Tongue (tissue), 2 donors: ENCODE measurements around a stretch of chr5.

- RAMPAGE, long total RNA, result no peak
Observed at GRCh38 chr5:14186081-14186507, 43.0 kb downstream of the TRIO start.

- RAMPAGE, long total RNA, result no peak
Observed at GRCh38 chr5:14213406-14214673, 70.7 kb downstream of the TRIO start.

DNA sequence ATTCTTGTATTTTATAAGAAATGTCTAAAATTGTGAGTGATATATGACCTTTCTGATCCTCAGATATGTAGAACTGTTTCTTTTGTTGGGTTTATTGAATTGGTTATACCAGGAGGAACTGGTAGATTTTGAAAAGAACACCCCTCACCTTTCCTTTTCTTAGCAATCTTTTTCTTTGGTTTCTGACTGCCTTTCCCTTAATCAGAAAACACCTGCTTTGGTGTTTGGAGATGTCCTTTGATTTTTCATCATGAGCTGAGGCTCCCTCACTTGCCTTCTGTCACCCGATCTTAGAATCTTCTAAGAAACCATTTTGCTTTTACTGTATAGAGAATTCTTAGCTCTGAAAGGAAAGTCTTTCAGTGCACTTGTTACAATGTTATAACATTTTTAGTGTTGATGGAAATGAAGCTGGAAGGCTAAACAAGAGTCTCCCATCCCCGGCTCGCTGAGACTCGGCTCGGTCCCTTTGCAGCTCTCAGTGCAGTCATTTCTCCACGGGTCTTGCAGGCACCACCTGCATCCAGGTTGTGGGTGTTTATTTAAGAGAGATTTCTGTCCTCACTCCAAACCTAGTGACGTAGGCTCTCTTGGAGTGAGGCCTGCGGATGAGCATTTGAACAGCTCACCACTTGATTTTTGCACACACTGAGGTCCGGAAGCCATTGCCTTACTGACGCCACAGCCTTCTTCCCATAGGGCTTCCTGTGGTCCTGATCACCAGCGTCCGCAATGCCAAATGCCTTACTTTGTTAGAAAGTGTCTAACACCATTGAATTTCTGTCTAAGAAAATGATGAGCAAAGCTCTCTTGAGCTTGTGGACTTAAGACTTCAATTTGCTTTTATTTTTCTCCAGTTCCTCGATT, 197.8 kb upstream of the OTULINL start:
- RAMPAGE, long total RNA, result no peak

DNA sequence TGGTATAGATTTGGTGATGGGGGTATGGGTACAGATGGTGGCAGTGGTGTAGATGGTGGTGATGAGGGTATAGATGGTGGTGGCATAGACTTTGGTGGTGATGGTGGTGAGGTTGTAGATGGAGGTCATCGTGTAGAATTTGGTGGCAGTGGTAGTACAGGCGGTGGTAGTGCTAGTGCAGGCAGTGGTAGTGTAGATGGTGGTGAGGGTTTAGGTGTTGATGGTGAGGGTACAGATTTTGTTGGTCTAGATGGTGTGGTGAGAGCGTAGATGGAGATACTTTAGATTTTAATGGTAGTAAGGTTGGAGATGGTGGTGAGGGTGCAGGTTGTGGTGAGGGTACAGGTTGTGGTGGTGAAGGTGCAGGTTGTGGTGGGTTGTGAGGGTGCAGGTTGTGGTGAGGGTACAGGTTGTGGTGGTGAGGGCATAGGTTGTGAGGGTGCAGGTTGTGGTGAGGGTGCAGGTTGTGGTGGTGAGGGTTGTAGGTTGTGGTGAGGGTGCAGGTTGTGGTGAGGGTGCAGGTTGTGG, 178.8 kb upstream of the OTULINL start:
- RAMPAGE, long total RNA, result no peak

DNA sequence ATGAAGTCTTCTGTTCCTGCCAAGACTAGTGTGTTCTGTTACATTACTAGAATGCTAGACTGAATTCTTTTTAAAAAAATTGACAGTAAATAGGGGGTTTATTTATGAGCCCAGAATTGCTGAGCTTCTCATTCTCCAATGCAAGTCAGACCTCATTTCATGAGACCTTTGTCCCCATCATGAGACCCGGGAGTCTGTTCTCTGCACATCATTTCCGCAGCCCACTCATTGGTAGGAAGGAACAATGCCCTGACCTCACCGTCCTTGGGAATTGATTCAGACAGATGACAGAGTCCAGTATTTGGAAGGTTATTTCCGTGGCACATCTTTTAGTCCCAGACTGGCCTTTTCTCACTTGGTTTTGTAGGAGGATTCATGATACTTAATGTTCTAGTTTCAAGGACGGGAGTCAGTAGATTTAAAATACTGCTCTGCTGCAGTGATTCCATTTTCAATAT, 173.7 kb upstream of the OTULINL start:
- RAMPAGE, long total RNA, result no peak

GRCh38 chr5:14440497-14441341, 140.9 kb upstream of the OTULINL start:
- RAMPAGE, long total RNA, result start-site peak on the plus strand at chr5:14441012-14441123, 64 and 22 reads in 2 replicates

GRCh38 chr5:14447803-14448532, 133.6 kb upstream of the OTULINL start:
- RAMPAGE, long total RNA, result no peak

GRCh38 chr5:14503876-14504699, 77.5 kb upstream of the OTULINL start:
- RAMPAGE, long total RNA, result no peak

DNA sequence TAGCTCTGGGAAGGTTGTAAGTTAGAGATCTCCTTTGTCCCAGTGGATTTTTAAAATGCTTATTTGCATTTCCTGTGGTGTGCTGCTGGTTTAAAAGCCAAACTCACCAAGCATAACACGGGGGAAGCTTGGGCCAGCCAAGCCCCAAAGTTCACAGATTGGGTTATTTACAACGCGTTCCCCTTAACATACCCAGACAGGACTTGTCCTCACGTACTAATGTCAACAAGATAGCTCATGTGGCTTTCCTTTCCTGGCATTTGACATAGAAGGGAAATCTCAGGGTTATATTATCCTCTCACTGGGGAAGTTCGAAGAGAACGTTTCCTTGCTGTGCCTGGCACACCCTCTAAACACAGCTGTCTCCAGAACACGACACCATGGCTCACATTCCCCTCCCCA, 46.9 kb upstream of the OTULINL start:
- RAMPAGE, long total RNA, result no peak

DNA sequence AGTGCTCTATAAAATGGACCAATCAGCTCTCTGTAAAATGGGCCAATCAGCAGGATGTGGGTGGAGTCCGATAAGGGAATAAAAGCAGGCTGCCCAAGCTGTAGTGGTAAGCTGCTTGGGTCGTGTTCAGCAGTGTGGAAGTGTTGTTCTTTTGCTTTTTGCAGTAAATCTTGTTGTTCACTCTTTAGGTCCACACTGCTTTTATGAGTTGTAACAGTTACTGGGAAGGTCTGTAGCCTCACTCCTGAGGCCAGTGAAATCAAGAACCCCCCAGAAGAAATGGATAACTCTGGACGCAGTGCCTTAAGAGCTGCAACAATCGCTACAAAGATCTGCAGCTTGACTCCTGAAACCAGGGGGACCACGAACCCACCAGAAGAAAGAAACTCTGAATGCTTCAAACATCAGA, 3.4 kb upstream of the OTULINL start:
- RAMPAGE, long total RNA, result no peak

GRCh38 chr5:14588737-14589639, 7.4 kb downstream of the OTULINL start:
- RAMPAGE, long total RNA, result no peak

DNA sequence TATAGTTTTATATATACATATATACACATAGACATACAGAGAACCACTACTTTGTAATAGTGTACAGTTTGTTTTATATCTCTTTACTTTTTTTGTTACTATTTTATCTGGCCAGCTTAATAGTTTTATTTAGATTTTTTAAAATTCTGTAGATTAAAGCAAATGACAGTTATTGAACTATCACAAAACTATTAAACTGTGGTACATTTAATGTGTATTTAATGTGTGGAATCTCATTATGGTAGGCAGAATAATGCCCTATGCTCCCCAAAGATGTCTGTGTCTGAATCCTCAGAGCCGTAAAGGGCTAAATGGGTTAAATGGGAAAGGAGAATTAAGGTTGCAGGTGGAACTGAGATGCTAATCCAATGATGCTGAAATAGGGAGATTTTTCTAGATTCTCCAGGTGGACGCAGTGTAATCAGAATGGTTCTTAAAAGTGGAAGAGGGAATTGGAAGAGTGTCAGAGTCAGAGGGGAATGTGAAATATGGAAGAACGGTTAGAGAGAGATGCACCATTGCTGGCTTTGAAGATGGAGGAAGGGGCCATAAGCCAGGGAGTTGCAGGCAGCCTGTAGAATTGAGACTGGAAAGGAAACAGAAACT, 29.4 kb downstream of the OTULINL start:
- RAMPAGE, long total RNA, result no peak

DNA sequence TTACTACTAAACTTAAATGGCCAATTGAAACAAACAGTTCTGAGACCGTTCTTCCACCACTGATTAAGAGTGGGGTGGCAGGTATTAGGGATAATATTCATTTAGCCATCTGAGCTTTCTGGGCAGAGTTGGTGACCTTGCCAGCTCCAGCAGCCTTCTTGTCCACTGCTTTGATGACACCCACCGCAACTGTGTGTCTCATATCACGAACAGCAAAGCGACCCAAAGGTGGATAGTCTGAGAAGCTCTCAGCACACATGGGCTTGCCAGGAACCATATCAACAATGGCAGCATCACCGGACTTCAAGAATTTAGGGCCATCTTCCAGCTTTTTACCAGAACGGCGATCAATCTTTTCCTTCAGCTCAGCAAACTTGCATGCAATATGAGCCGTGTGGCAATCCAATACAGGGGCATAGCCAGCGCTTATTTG, 12.7 kb upstream of the OTULIN start:
- RAMPAGE, long total RNA, result no peak

- RAMPAGE, long total RNA, result no peak
Observed at GRCh38 chr5:14665173-14665664, 701 bp downstream of the OTULIN start.

GRCh38 chr5:14665751-14666502, 1.4 kb downstream of the OTULIN start:
- RAMPAGE, long total RNA, result no peak

GRCh38 chr5:14700604-14701350, 36.3 kb downstream of the OTULIN start:
- RAMPAGE, long total RNA, result no peak

DNA sequence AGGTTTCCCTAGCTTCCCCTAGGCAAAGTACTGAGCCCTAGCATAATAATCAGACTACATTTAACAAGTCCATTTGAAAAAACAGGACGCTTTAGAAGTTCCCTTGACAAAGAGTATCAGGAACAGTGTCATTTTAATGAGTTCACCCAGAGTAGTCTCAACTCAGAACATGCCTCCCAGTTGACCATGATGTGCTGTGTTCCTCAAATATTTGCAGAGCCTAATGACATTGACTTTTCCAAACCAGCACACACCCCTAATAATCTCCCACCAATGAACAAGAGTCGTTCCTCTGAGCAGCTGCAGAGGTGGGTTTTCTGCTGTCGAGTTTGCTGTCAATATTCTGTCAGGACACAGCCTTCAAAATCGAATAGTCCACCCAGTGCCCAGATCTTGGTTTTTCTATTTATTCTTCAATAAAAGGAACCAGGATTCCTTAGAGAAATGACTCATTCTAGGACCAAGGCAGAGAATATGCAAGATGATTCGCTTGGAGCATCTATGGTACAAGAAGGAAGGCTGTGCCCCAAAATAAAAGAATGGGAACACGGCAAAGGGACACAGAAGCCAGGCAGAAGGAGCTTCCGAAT, 57.6 kb downstream of the OTULIN start:
- RAMPAGE, long total RNA, result no peak

DNA sequence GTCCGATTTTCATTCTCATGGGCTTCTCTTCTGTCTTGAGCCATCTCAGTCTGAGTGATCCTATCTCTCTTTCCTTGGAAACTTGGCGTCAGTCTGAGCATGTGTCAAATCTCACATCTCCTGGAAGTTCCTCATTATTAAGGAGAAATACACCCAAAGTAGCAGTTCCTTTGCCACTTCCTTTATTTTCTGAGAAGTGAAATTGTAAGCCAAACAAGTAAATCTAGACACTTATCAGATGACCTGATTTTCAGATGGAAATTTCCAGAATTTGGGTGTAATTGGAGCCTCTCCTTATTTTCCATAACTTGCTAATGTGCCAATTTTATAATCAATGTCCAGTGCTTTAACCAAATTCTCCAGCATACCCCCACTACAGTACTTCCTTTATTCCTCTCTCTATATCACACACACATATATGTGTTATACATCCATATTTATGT, 127.0 kb upstream of the ANKH start:
- RAMPAGE, long total RNA, result no peak

DNA sequence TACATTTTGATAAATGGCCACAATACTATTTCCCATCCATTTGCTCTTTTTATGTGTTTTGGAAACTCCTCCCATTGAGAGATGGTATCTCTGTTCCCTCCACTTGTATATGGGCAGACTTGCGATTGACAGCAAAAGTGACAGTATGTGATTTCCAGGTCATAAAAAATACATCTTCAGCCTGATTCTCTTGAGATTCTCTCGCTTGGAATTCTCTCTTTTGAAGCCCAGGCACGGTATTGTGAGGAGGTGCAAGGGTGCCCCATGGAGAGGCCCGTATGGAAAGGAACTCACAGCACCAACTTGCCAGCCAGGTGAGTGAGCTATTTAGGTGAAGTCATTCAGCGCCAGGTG, 234.2 kb upstream of the FBXL7 start:
- RAMPAGE, long total RNA, result no peak

DNA sequence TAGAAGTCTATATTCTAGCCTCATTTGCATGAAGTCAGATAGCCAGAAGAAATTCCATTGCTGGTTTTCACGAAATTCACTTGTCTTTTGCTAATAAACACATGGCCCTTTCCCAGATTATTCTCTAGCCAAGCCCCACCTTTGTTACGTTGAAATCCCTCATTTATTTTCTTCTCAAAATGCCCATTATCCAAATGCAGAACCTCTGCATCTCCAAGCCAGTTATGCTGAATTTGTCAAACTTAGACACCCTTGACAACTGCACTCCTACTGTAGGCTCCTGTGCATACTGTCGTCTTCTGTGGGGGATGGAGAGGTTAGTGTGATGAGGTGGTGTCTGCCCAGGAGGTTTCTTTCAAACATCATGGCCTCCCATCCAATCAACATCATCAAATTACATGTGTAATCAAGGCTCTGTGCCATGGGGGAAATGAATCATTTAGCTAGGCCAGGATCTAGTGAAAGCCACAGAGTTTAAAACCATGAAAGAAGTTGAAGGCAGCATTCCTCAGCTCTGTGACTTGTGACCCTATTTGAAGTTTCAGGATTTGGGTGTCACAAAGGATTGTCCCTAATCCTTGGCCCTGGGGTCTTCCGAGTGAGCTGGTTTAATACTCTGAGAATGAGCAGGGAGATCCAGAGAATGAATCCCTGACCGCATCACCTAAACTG, 240.7 kb downstream of the MARCHF11 start:
- RAMPAGE, long total RNA, result no peak